Thyroid gland (tissue), 7 donors: ENCODE data around the genes SMAD1 and IQCM.

DNA sequence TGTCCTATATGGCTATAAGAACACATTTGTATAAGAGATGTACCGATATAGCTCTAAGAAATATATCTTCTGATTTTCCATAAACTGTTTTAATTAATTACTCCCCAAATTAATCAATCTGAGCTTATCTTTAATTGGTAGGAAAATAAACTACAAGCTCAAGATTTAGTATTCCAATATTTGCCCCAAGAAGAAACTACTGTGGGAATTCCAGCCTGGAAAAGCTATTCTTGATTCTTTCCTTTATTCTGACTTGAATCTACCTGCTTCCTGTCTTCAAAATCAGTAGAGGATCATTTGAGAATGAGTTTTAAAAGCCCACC lies 136.9 kb downstream of the HHIP start:
- PRO-cap, 2 experiments, result no peak in any of the 2 experiments
- RAMPAGE, long total RNA, 5 experiments, result no peak in any of the 5 experiments

DNA sequence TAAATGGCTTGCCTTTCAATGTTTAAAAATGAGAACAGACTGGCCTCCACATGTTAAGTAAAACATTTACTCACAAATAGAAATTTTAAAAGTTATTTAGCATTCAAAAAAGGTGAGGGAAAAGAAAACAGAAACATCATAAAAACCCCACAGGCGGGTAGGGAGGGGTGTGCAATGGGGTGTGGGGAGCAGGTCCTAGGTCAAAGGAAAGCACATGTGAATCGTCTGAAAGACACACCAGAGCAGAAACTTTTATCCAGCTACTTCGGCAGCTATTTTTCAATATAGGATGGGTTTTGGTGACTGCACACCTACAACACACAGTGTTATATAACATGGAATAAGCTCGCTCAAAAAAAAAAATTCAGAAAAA lies 1.7 kb downstream of the OTUD4 start:
- PRO-cap, 2 experiments, result peak in 2 of 2 experiments; most common plus-strand start position 282 of the sequence (in 2)
- RAMPAGE, long total RNA, 5 experiments, result no peak in any of the 5 experiments

DNA sequence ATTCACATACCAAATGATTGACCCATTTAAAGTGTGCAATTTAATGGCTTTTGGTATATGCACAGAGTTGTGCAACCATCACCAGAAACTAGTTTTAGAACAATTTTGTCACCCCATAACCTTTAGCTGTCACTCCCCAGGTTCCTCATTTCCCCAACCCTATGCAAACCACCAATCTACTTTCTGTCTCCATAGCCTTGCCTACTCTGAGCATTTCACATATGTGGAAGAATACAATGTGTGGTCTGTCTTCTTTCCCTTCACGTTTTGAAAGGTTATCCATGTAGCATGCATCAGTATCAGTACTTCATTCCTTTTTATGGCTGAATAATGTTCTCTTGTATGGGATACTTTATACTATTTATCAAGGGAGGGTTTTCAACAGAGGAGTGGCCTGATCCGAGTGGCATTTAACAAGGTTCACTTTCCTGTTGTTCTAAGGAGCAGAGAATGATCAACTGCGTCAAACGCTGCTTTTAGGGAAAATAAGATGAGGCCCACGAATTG lies 1.3 kb upstream of the SMAD1 start:
- PRO-cap, 2 experiments, result peak in 1 of 2 experiments; most common plus-strand start position 439 of the sequence (in 1)
- RAMPAGE, long total RNA, 5 experiments, result no peak in any of the 5 experiments

GRCh38 chr4:145481396-145482561 lies at the start of gene SMAD1:
Gene SMAD1 (plus strand): TSS chr4:145481853.
- PRO-cap, 2 experiments, result peak in 2 of 2 experiments; most common plus-strand start chr4:145481824 (in 1); most common minus-strand start chr4:145482488 (in 2)
- RAMPAGE, long total RNA, 5 experiments, result start-site peak on the plus strand in 1 of 5 experiments, at chr4:145481650-145481708 at its widest, 50 reads per replicate

DNA sequence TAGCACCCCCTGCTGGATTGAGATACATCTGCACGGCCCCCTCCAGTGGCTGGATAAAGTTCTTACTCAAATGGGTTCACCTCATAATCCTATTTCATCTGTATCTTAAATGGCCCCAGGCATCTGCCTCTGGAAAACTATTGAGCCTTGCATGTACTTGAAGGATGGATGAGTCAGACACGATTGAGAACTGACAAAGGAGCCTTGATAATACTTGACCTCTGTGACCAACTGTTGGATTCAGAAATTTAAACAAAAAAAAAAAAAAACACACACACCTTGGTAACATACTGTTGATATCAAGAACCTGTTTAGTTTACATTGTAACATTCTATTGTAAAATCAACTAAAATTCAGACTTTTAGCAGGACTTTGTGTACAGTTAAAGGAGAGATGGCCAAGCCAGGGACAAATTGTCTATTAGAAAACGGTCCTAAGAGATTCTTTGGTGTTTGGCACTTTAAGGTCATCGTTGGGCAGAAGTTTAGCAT lies 61.3 kb upstream of the MMAA start:
- PRO-cap, 2 experiments, result no peak in any of the 2 experiments
- RAMPAGE, long total RNA, 5 experiments, result no peak in any of the 5 experiments

DNA sequence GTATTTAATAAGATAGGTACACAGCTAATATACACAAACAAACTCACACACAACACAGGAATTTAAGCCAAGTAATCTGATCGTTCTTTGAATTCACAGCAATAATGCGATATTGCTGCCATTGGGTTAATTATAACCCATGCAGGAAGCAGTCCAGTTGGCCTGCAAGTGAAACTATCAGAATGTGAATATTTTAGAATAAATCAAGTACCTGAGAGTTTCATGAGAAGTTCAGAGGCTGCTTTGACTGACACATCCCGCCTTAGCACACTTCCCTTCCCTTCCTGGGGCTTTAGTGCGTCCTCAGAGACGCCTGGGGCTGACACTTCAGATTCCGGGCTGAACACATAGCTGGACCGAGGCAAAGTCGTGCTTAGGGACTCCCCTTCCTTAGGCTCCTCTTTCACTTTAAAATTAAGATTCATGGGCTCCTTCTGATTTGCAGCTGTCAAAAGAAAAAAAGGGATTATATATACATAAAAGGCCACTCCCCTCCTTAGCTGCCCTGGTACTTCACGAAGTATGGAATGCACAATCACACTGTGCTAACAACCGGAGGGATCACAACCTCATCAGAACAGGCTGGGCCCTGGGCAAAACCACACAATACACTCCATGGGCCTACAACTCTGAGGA lies 68.5 kb downstream of the ZNF827 start:
- PRO-cap, 2 experiments, result no peak in any of the 2 experiments
- RAMPAGE, long total RNA, 5 experiments, result no peak in any of the 5 experiments

GRCh38 chr4:146108801-146109166 lies 66.7 kb upstream of the LSM6 start:
- PRO-cap, 2 experiments, result no peak in any of the 2 experiments
- RAMPAGE, long total RNA, 5 experiments, result no peak in any of the 5 experiments

- PRO-cap, 2 experiments, result peak in 2 of 2 experiments; most common plus-strand start chr4:147158338 (in 2); most common minus-strand start chr4:147158356 (in 2)
- RAMPAGE, long total RNA, 5 experiments, result no peak in any of the 5 experiments
Measured at GRCh38 chr4:147158034-147158824, 212.6 kb upstream of the TTC29 start.

- PRO-cap, 2 experiments, result no peak in any of the 2 experiments
- RAMPAGE, long total RNA, 5 experiments, result no peak in any of the 5 experiments
Measured at GRCh38 chr4:147231885-147232114, 249.1 kb upstream of the EDNRA start.

GRCh38 chr4:147542019-147542908 lies 61.4 kb downstream of the EDNRA start:
- PRO-cap, 2 experiments, result no peak in any of the 2 experiments
- RAMPAGE, long total RNA, 5 experiments, result no peak in any of the 5 experiments

GRCh38 chr4:147786293-147786703 lies 54.4 kb downstream of the ARHGAP10 start:
- PRO-cap, 2 experiments, result no peak in any of the 2 experiments
- RAMPAGE, long total RNA, 5 experiments, result no peak in any of the 5 experiments

GRCh38 chr4:147793687-147794204 lies 61.9 kb downstream of the ARHGAP10 start:
- PRO-cap, 2 experiments, result no peak in any of the 2 experiments
- RAMPAGE, long total RNA, 5 experiments, result no peak in any of the 5 experiments

- PRO-cap, 2 experiments, result no peak in any of the 2 experiments
- RAMPAGE, long total RNA, 5 experiments, result no peak in any of the 5 experiments
Measured at GRCh38 chr4:147879107-147879509, 147.2 kb downstream of the ARHGAP10 start.

- PRO-cap, 2 experiments, result no peak in any of the 2 experiments
- RAMPAGE, long total RNA, 5 experiments, result no peak in any of the 5 experiments
Measured at GRCh38 chr4:147909002-147909622, 177.2 kb downstream of the ARHGAP10 start.

GRCh38 chr4:147969936-147970391 lies 238.1 kb downstream of the ARHGAP10 start:
- PRO-cap, 2 experiments, result no peak in any of the 2 experiments
- RAMPAGE, long total RNA, 5 experiments, result no peak in any of the 5 experiments

DNA sequence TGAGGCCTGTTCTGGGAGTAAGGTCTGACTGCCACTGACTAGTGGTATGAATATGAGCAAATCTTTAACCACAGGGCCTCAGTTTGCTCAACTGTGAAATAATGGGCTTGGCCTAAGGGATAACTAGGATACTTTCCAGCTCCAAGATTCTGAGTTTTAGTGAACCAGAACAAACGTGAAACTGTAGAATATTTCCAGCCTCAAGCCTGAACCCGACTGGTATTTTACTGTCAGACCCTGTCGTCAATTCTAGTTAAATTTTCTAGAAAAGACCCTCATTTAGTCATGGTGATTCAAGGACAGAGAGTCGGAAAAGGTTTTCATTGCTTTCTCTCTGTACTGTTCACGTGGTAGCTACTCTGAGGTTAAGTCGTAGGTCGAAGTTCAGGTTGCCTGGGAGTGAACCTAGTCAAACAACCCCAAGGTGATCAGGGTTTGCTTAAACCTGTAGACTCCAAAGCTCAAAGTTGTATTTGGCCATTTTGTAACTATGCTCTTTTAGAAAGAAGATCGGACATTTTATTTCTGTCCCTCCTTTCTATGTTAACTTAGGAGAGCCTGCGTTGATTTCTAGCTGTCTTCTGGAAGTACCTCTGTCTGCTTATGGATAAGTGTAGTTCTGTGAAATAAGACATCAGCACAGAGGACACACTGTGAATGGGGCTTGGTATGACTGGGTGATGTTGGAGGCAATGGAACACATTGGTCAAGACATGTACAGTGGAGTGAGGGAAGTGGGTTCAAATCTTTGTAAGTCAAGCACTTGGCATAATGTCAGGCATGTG lies 283.6 kb downstream of the ARHGAP10 start:
- PRO-cap, 2 experiments, result no peak in any of the 2 experiments
- RAMPAGE, long total RNA, 5 experiments, result no peak in any of the 5 experiments

DNA sequence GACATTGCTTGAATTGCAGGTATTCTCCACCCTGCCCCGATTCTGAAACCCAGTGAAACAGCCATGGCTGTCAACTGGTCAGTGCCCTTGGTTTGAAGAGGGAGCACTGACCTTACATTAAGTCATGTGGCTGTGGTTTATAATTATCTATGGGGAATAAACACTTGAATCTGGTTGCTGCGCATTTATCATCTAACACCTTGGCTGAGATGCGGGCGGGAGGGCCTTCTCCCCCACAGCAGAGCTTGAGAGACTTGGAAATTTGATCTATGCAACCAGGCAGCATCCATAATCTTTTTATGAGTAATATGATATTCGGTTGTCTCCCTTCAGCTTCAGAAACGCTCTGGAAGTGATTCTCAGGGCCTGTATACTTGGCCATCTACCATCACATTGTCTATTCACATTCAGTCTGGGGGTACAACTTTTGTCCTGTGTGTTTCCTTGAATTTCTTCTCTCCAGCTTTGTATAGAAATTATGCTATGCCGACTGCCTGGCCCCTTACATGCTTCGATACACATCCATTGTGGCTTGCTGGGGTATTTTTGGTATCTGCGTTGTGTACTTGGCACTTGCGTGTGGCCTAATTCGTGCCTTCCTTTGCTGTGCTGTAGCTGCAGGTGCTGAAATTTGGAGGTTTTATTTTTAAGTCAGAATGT lies 321.5 kb downstream of the ARHGAP10 start:
- PRO-cap, 2 experiments, result no peak in any of the 2 experiments
- RAMPAGE, long total RNA, 5 experiments, result no peak in any of the 5 experiments

DNA sequence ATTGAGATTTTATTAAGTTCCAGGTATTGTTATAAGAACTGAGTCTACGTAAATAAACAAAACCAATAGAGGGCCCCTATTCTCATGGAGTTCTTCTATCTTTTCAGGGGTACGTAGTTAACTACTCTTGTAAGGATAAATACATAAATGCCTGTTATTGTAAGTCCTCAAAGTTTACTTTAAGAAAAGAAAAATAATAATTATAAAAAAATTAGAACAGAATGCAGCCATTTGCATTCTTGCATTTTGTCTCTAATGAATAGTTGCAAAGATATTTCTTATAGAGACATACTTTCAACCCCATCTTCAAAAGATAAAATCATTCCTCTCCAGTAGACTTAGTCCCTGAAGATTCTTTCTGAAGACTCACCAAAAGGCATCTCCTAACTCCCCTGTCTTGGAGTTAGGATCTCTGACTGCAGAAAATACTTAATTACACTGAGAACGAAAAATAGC lies 71.6 kb upstream of the NR3C2 start:
- PRO-cap, 2 experiments, result peak in 2 of 2 experiments; most common plus-strand start position 244 of the sequence (in 2)
- RAMPAGE, long total RNA, 5 experiments, result no peak in any of the 5 experiments

GRCh38 chr4:149280012-149280312 lies 535.7 kb downstream of the IQCM start:
- PRO-cap, 2 experiments, result no peak in any of the 2 experiments
- RAMPAGE, long total RNA, 5 experiments, result no peak in any of the 5 experiments

GRCh38 chr4:149815542-149816044 lies at the start of gene IQCM:
Gene IQCM (minus strand): TSS chr4:149815843.
- PRO-cap, 2 experiments, result no peak in any of the 2 experiments
- RAMPAGE, long total RNA, 5 experiments, result no peak in any of the 5 experiments